Measurements from ENCODE around the gene RMC1.

DNA sequence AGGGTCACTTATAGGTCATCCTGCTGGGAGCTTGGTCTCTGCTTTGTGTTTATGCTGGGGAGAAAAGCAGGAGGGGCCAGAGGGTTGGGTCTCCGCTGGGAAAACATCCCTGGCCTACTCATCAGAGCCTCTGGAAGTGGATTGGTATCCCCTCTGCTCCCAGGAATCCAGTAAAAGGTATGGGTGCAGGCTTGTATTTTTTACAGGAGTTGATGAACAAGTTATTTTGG, 188.5 kb upstream of the GATA6 start:
- PRO-cap = no peak

- PRO-cap = no peak
These were observed 151.0 kb upstream of the GATA6 start for GRCh38 chr18:22018352-22018756.

DNA sequence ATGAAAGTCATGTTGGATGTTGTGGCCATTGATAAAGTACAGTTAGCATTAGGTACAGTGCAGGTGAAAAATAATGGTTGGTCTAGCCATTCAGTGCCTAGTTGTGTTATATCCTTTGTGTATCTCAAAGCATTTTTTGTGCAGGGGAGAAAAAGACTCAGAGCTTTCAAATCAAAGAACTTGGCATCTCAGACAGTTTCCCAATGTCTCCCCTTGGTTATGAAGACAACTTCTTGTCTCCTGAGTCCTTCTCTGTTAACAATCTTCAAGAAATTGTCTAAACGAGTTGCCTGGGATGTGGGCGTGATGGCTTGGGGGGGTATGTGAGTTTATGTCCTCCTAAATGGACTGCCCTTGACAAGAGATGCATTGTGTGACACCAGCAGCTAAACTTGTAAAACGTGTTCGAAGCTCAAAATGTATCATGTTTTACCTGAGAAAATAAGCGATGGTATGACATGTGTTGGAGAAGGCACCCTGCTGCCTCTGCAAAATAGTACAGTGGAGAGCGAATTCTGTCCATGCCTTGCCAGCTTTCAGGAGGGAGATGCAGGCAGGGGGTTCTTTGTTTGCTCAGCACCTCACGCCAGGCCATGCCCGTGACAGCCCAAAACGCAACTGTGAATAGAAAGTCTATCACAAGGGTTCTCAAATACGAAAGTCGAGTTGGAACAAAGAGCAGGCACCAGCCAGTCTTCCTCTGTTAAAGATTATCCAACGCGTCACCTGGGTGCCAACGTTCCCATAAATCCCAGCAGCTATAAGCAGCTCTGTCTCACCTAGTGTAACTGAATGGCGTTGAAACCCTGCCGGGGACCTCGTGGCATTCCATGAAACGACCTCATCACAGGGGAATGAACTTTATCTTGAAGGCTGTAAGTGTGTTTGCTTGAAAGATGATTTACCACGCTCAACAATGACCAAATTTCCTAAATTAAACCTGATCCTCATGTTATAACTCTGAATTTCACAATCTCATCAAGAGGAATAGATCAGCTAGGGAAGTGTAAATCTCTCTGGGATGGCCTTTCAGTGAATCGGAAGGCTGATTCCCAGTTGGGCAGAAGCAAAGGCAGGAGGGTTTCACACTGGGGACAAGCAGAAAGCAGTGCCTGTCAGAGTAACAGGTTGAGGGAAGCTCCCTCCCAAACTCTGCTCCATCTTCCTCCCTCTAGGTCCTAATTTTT, 85.0 kb upstream of the GATA6 start:
- PRO-cap = no peak

DNA sequence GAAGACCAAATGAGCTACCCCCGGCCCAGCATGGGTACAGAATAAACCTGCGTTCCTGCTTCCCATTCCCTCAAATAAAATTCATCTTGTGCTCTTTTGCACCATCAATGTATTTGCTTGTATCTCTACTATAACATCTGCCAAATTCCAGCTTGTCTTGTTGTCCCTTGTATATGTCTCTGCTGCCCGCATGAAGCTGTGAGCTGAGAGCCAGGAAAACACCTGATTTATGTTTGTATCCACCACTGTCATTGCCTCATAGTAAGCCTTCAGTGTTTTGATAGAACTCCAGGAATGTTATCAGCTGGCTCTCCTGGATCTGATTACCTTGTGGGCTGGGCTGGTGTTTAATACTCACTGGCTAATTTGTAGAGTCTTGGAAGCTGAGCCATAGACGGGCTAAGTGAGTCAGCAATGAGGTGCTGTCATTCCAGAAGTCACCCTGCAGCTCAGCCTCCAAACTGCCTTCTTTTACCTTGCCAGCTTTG, 62.9 kb upstream of the GATA6 start:
- PRO-cap = no peak

GRCh38 chr18:22173177-22173786, 3.9 kb downstream of the GATA6 start:
- PRO-cap = no peak

- PRO-cap = no peak
These were observed 109.1 kb downstream of the CTAGE1 start for GRCh38 chr18:22308600-22309053.

GRCh38 chr18:22546931-22547281, 129.2 kb upstream of the CTAGE1 start:
- PRO-cap = no peak

- PRO-cap = no peak
These were observed 106.7 kb downstream of the TMEM241 start for GRCh38 chr18:23330795-23331759.

DNA sequence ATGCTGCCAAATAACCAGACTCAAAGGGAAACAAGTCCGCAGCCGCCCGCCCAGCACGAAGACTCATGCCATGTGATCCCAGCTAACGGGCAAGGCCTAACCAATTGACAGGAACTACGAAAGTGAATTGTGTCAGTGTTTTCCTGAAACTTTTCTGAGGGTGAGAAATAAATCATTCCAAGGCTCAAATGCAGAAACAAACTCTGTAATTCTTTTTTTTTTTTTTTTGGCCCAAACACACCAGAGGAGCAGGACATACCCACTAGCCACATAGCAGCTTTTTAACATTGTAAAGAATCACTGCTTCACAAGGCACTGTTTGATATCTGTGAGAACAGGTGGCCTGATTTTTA, 82.4 kb downstream of the TMEM241 start:
- PRO-cap = no peak

DNA sequence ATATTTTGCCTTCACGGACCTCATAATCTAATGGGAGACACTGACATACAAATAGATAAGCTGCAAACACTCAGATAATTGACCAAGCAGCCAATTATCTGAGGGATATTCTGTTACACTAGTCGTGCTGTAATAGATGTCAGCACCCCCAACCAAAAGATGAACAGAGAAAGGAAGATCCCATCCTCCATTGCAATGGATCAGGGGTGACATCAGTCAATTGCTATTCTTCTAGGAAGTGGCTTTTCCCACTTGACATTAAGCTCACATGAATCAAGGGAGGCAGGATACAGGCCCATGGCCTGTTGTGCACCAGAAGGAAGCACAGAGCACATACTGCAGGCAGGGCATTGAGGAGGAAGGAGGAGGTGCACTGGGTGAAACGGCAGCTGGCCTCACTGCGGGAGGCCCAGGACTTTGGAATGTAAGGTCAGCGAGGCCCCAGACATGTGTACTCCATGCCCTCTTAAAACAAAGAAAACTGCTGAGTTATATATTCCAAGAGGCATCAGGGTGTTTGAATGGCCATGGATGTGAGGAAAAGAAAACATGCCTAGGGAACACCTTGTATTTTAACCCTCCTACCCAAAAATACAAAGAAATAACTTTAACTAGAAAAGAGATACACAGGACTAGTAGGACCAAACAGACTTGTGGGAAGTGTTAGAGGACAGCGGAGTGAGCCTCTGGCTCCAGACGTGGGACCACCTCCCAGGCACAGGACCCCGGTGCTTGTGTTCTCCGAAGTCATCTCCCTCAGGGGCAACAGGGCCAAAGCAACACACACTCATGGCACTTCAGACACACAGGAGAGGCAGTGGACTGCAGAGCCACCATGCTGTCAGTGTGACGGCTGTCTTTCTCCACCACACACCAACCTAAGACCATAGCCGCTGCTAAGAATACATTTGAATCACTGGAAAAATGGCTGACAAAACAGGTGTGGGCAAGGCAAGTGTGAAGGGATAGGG, 36.2 kb downstream of the TMEM241 start:
- PRO-cap = no peak

DNA sequence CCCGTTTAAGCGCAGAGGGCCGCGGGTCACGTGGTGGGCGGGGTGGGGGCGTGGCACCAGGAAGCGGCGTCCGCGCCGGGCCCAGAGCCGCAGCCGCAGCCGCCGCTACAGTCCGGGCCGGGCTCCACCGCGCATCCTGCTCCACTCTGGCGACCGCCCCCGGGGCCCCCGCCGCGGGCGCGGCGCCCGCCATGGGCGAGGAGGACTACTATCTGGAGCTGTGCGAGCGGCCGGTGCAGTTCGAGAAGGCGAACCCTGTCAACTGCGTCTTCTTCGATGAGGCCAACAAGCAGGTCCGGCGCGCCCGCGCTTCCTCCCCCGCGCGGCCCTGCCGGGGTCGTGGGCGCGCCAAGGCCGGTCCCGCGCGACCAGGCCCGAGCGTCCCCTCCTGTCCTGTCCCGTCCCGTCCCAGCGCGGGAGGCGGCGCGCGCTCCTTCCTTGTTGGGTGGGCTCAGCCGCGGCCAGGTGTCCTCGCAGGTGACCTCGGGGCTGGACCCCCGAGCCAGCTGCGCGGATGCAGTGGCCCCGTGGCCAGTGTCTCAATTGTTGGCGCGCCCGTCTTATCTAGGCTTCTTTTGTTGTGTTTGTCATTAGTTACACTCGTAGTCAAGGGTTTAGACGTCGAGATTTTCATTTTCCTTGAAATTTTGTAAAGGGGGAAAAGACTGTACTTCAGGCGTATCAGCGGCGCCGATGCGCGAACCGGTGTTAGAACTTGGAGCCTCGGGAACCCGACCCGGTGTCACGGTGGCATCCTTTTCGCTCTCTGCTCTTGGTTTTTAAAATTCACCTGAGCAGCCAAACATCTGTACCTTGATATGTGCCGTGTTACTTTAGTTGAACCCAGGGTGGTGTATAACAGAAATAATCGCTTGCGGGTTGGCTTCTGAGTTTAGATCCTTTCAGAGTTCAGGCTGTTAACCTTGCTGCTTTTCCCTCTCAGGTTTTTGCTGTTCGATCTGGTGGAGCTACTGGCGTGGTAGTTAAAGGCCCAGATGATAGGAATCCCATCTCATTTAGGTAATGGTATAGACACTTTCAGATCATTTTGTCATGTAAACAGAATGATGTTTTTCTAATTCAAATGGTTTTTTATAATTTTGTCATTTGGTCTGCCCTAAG, at the start of gene RMC1:
RMC1 (plus strand) TSS at position 84 of the 1,122 bp plus-strand sequence.
- PRO-cap = bidirectional peak, plus-strand start at position 110 of the sequence, minus-strand start outside the sequence

DNA sequence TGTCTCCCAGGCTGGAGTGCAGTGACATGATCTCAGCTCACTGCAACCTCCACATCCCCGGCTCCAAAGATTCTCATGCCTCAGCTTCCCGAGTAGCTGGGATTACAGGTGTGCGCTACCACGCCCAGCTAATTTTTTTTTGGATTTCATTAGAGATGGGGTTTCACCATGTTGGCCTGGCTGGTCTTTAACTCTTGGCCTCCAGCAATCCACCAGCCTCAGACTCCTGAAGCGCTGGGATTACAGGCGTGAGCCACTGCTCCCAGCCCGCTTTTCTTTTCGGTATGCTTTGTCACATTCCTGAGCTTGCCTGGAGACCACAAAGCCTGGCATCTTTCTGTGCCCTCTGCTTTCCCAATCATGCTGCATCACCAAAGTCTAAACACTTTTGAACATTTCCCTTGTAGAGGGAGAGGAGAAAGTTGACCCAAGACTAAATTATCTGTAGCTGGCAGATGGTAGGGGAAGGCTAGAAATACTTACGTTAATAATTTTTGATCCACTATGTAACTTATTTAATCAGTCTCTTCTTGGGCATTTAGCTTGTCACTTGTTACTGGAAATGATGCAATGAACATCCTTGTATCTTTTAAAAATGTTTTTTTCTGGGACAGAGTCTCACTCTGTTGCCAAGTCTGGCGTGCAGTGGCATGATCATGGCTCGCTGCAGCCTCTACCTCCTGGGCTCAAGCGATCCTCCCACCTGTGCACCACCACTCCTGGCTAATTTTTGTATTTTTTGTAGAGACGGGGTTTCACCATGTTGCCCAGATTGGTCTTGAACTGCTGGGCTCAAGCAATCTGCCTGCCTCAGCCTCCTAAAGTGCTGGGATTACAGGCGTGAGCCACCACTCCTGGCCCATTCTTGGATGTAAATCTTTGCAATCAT, 2.7 kb upstream of the NPC1 start:
- PRO-cap = no peak

- PRO-cap = no peak
These were observed 156.7 kb upstream of the TTC39C start for GRCh38 chr18:23857877-23858147.

GRCh38 chr18:23894589-23895205, 119.9 kb upstream of the TTC39C start:
- PRO-cap = no peak

- PRO-cap = no peak
These were observed 56.4 kb upstream of the TTC39C start for GRCh38 chr18:23958042-23958595.

GRCh38 chr18:23970272-23971008, 44.1 kb upstream of the TTC39C start:
- PRO-cap = no peak

DNA sequence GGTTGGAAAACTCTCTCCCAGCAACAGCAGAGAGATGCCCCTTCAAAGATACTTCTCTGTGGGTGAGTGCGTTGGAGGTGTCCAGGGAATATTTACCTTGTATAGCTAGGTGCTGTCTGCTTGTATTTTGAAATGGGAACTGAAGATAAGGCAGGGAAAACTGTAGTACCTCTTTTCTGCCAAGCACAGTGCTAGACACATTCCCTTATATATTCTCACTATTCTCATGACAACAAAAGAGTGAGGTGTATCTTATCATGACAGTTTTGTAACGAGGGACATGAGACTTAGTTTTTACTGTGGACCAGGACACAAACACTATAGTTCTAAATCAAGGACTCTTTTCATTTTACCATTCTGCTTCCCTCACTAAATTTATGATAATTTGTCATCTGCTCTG, 2.1 kb downstream of the TTC39C start:
- PRO-cap = no peak

GRCh38 chr18:24048827-24049456, 34.4 kb downstream of the TTC39C start:
- PRO-cap = no peak

DNA sequence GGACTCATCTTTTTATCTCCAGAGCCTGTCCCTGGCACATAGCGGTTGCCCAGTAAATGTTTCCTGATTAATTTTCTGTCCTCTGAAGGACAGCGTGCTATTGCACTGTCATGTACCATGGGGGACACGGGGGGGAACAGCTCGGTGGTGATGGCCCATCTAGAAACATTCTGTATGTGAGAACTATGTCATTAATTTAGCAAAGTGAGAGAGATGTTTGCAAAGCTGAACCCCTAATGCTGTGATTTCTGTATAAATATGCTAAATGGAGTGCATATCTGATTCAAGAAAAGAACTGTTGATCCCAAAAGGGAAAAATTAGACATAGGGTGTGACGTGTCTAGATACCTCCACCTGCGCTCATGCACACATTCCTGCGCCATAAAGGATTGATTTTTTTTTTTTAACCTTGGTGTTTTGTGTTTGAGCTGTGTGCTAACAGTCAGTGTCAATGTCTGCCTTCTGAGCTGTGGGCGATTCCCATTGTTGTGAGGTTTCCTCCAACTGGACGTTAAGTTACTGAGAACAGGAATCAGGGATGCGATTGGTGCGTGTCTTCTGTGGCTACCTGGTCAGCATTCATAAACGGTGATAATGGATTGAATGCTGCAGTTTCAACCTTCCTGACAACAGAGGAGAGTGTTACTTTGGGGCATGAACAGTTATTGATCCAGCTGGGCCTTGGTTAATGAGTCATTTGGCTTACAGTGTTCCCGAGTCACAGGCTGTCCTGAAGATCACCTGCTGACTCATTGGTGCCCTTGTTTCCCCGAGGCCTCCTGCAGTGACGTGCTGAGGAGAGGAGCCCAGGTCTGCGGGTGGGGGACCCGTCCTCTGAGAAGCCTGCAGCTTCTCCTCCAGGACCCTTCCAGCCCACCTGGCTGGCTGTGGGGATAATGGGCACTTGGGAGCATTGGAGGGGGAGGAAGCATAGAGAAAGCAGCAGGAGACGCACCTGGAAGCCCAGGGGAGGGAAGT, 26.0 kb upstream of the CABYR start:
- PRO-cap = no peak

DNA sequence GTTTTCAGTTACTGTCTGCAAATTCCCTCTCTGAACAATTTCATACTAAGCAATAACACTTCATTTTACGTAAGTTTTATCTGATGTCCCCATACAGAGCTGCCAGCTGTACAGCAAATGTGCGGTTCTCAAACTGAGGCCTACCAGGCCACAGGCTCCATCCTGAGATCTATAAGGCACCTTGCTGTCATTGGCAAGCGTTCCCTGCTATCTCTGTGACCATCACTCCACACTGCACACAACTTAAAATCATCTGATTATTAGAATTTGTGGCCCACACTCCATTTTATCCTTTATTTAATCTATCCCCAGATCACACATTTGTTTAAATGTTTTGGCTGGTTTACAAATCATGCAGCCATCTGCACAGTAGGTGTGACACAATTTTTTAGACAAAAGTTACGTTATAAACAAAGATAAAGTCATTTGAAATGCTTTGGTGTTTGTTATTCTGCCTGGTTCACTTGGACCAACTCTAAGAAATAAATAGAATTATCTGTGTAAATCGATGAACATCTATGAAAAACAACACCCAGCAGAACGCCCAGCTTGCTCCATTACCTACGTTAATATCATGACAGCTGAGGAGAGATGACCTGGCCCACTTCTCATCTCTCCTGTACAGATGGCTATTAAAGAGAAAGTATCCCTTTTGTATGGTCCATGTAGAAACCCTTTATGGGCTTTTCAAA, 162.4 kb downstream of the ZNF521 start:
- PRO-cap = no peak

Data from SEM (cell line).